ENCODE measurements around a stretch of chr13.

DNA sequence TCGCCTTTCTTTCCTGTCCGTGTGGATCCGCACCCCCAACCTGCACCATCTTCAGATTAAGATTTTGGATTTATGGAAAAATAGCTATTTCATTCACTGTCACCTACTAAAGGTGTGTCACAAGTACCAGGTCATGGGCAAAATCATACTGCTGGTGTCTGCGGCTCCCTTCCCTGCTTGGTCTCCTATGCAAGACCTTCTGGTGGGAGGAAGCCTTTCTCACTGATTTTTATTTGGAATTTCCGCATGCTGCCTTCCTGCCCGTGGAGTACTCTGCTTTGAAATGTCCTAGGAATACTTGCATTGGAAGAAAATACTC lies 539.9 kb downstream of the FGF9 start:
- PRO-cap: no peak
- RAMPAGE, long total RNA, 4 experiments: no peak in any of the 4 experiments

DNA sequence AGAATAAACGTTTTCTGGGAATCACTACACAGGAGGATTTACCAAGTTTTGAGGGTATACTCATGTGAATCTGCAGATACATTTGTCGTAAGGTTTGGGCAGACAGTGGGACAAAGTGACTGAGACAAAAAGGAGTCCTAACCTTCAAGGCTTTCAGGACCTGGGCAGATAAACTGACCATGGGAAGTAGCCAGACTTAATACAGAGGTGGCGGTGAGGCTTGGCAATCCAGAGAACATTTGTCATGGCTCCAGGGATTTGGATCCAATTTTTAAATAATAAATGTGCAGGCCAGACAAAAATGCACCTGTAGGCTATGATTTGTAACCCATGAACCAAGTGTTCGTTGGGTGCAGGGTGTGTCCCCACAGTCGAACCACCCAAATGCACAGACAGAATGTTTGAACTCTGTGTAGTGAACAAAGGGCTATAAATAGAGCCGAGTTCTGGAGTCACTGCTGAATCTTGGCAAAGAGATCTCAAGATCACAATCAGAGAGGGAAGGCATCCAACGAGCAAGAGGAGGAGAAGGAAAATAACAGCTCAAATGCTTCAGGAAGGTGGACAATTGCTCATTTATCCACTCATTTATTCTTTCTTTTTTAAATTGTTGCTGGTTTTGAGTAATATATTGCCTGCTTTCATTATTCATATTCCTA lies 547.8 kb downstream of the FGF9 start:
- PRO-cap: no peak
- RAMPAGE, long total RNA, 4 experiments: no peak in any of the 4 experiments

- PRO-cap: no peak
- RAMPAGE, long total RNA, 4 experiments: no peak in any of the 4 experiments
Observed at GRCh38 chr13:22506322-22506905, 674.4 kb upstream of the SGCG start.

- PRO-cap: no peak
- RAMPAGE, long total RNA, 4 experiments: no peak in any of the 4 experiments
Observed at GRCh38 chr13:22696275-22696990, 484.3 kb upstream of the SGCG start.

- PRO-cap: no peak
- RAMPAGE, long total RNA, 4 experiments: no peak in any of the 4 experiments
Observed at GRCh38 chr13:22837929-22838335, 342.8 kb upstream of the SGCG start.

DNA sequence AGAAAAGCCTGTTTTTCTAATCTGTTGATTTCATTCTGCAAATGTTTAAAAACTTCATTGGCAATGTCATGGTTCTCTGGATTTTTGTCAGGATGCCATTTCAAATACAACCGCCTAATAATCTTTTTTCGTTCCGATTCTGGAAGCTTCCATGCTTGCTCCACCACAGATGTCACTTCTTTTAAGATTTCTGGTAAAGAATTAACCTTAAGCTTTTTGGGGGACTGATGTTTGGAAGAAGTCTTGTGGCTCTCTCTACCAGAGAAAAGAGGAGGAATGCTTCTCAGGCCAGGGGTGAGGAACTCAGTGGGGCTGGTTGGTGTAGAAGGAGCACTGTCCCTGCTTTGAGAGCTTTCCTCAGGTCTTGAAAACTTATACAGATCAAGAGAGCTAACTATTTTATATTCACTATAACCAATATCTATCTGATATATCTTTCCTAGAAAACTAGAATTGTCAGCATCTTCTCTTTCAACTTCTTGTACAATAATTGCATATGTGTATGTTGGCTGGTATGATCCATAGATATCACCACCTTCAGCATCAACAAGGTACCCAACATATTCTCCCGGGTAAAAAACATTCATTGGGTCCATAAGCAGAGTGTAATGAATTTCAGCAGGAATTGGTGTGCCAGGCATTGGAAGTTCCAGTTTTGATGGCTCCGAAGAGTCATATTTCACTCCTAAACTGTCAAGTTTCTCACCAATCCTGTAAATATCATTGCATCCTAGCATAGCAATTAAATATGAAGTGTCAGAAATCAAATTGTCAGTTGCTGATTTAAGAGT lies 102.5 kb downstream of the SACS start:
- PRO-cap: no peak
- RAMPAGE, long total RNA, 4 experiments: start-site peak on the minus strand in 1 of 4 experiments, centred at position 368 of the sequence, 20 reads per replicate

- PRO-cap: no peak
- RAMPAGE, long total RNA, 4 experiments: no peak in any of the 4 experiments
Observed at GRCh38 chr13:23367892-23368324, 65.6 kb downstream of the SACS start.

- PRO-cap: unidirectional peak, plus-strand start at chr13:23470914
- RAMPAGE, long total RNA, 4 experiments: no peak in any of the 4 experiments
Observed at GRCh38 chr13:23470707-23471048, 37.2 kb upstream of the SACS start.

- PRO-cap: bidirectional peak, plus-strand start at chr13:23578836, minus-strand start at chr13:23578787
- RAMPAGE, long total RNA, 4 experiments: no peak in any of the 4 experiments
Observed at GRCh38 chr13:23578435-23579031, 8.3 kb downstream of the TNFRSF19 start.

- PRO-cap: no peak
- RAMPAGE, long total RNA, 4 experiments: no peak in any of the 4 experiments
Observed at GRCh38 chr13:23627501-23627903, 57.3 kb downstream of the TNFRSF19 start.

DNA sequence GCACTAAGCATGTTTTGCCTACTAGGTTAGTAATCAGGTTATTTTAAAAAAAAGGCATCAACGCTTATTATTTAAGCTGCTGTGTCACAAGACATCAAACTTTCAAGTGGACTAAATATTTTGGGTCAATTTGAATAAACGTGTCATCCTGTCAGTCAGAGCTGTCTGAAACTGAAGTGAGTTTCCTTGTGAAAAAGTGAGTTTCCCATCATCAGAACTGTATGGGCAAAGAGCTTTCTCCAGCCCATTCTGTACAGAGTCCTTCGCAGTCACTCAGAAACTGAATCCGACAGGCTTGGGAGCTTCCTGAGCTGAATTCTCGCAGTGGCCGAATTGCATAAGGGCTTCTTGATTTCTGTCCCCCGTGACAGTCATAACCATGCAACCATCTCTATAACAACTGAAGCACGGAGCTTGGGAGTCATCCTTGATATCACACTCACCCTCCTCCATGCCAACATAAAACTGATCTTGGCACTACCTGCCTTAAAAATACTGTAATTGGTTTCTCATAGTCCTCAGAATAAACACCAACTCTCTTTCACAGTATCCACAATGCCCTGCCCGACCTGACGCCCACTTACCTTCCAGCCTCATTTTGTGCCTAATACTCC lies 139.8 kb downstream of the MIPEP start:
- PRO-cap: no peak
- RAMPAGE, long total RNA, 4 experiments: no peak in any of the 4 experiments

DNA sequence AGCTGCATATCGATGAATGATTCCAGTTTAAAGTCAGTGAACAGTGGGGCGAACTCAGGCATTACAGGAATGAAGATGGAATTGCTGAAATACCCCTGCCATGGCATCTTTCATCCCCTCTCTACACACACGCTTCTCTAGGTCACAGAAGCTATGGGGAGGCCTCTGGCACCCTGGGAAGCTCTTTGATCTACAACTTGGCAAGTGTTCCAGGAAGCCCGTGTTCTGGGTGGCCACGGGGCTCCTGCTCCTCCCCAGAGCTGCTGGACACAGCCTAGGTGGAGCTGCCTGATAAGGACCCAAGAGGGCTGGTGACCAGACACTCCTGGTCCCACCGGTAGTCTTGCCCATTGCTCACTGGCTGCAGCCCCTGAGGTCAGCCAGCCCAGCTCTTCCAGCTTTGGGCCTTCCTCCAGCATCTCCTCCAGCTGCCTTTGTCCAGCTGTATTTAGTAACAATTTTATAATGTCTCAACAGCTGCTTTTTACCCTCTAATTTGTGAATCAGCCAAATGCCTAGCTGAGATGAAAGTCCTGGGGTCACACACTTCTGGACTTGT lies 72.9 kb upstream of the SPATA13 start:
- PRO-cap: no peak
- RAMPAGE, long total RNA, 4 experiments: no peak in any of the 4 experiments

DNA sequence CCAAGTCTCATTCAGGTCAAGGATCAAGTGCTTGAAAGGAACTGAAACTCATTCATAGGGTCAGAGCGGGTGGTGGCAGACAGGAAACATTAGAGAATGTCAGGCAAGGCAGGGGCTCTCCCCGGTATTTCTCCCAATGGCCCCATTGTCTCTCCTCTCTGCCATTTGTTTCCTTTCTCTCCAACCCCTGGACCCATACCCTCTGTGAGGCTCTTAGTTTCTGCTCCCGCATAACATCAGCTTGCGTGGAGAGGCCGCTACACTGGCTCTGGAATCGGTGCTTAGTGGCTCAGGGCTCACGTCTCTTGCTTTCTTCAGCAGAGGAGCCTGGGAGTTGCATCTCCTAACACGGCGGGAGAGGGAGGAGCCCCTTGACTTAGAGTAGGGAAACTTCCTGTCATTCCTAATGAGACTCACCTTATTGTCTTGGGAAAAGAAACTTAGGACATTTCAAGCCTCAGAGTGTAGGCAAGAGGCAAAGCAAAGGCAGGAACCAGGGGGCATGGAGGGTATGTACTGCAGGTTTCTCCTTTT lies 35.5 kb upstream of the SPATA13 start:
- PRO-cap: no peak
- RAMPAGE, long total RNA, 4 experiments: no peak in any of the 4 experiments

GRCh38 chr13:24190152-24190739 lies 29.7 kb downstream of the SPATA13 start:
- PRO-cap: no peak
- RAMPAGE, long total RNA, 4 experiments: no peak in any of the 4 experiments

DNA sequence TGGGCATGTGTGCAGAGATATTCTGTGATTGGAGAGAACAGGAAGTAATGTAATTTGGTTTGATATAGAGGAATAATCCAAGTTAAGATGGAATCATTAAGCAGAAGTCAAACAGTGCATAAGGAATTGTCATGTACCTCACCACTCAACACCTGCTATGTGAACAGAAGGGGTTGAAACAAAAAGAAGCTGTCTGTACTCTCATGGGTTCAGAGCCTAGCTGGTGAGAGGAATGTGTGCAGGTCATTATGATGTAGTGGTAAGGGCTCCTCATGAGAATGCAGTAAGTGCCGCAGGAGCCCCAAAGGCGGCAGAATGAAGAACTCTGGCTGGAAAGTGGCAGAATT lies 69.5 kb downstream of the SPATA13 start:
- PRO-cap: no peak
- RAMPAGE, long total RNA, 4 experiments: no peak in any of the 4 experiments

- PRO-cap: no peak
- RAMPAGE, long total RNA, 4 experiments: no peak in any of the 4 experiments
Observed at GRCh38 chr13:24288736-24289460, 20.5 kb upstream of the C1QTNF9 start.

DNA sequence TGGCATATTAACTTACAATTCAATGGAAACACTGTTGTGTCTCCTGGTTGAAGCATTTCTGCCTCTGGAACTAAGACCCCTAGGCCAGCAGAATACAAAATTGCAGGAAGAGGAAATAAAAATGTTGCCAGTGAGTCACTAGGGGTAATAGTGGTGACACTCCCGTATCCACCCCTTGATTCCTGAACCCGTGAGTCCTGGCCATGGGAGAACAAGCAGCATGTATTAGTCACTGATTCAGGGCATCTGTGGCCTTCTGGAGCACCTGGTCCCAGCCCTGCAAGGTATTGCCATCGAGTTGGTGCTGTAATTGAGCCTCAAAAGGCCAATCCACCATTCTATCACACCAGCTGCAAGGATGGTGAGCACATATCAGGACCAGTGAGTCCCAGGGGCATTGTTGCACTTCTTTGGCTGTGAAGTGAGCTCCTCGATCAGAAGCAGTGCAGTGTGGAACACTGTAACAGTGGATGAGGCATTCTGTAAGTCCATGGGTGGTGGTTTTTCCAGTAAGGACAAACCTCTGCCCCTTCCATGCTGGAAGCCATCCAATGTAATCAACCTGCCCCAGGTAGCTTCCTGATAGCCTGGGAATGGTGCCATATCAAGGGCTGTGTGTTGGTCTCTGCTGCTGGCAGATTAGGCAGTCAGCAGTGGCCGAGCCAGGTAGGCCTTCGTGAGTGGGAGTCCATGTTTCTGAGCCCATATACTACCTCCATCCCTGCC lies 39.5 kb downstream of the C1QTNF9 start:
- PRO-cap: no peak
- RAMPAGE, long total RNA, 4 experiments: no peak in any of the 4 experiments

GRCh38 chr13:24439937-24440198 lies 72.7 kb downstream of the PARP4 start:
- PRO-cap: no peak
- RAMPAGE, long total RNA, 4 experiments: no peak in any of the 4 experiments

GRCh38 chr13:24500791-24501289 lies 11.7 kb downstream of the PARP4 start:
- PRO-cap: unidirectional peak, minus-strand start at chr13:24501048
- RAMPAGE, long total RNA, 4 experiments: no peak in any of the 4 experiments

GRCh38 chr13:24502512-24503054 lies 10.0 kb downstream of the PARP4 start:
- PRO-cap: bidirectional peak, plus-strand start at chr13:24502969, minus-strand start at chr13:24502723; unidirectional peak, plus-strand start at chr13:24502969
- RAMPAGE, long total RNA, 4 experiments: start-site peak on the plus strand in 3 of 4 experiments, at chr13:24502969-24503014 at its widest, 8 to 14 reads per replicate

All from esophagus squamous epithelium (tissue), 4 donors.